GM23248 (cell line): ENCODE measurements around a stretch of chr16.

- RAMPAGE, long total RNA = no peak
These were observed 3.8 kb downstream of the IL32 start for GRCh38 chr16:3069133-3069788.

DNA sequence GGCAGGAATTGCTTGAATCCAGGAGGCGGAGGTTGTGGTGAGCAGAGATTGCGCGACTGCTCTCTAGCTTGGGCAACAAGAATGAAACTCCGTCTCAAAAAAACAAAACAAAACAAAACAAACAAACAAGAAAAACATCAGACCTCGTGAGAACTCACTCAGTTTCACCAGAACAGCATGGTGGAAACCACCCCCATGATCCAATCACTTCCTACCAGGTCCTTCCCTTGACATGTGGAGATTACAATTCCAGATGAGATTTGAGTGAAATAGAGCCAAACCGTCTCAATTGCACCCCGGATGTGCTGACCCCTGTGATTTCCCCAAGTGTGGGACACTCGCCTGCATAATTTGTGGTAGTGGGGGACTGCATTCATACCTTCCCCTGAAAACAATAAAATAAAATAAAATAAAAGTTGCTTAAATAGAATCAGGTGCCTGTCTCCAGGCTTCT, 13.2 kb downstream of the ZSCAN10 start:
- RAMPAGE, long total RNA = no peak

DNA sequence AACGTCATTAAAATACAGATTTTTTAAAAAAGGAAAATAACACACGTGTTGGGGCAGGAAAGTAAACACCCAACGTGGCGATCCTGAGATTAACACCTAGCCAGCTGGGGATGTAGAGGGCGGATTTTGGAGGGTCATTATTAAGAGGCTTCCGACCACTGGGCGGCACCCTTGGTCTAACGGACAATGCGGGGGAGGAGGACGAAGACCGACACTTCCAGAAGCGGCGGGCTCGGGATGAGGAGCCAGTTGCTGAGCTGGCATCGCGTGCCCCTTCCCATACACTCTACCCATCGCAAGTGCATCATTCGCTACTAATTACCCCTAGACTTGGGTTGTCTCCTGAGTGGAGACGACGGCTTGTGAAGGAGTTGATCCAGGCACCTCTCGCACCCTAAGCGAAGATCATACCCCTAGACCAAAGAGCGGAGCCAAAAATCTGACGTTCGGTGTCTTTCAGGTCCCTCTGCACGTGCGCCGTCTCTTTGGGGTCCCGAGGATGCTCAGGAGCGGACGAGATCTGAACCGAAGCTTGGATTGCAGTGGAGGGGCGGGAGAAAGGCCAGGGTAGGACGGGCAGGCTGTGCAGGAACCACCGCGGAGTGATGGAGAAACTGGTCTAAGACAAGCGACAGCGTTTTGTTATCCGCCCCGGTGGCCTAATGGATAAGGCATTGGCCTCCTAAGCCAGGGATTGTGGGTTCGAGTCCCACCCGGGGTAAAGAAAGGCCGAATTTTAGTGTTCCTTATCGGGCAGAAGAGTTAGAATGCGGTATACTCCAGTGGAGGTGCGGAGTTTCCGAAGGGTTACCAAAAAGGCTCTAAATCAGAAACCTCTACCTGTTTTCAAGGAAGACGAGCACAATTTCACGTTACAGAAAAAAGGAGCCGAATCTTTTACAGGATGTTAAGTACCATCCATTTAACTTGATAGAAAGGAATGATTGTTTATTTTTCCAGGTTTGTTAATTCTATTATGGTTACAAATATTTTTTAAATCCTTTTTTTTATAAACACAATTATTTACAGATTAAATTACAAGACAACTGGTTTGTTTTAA, 17.8 kb downstream of the ZNF213 start:
- RAMPAGE, long total RNA = no peak

DNA sequence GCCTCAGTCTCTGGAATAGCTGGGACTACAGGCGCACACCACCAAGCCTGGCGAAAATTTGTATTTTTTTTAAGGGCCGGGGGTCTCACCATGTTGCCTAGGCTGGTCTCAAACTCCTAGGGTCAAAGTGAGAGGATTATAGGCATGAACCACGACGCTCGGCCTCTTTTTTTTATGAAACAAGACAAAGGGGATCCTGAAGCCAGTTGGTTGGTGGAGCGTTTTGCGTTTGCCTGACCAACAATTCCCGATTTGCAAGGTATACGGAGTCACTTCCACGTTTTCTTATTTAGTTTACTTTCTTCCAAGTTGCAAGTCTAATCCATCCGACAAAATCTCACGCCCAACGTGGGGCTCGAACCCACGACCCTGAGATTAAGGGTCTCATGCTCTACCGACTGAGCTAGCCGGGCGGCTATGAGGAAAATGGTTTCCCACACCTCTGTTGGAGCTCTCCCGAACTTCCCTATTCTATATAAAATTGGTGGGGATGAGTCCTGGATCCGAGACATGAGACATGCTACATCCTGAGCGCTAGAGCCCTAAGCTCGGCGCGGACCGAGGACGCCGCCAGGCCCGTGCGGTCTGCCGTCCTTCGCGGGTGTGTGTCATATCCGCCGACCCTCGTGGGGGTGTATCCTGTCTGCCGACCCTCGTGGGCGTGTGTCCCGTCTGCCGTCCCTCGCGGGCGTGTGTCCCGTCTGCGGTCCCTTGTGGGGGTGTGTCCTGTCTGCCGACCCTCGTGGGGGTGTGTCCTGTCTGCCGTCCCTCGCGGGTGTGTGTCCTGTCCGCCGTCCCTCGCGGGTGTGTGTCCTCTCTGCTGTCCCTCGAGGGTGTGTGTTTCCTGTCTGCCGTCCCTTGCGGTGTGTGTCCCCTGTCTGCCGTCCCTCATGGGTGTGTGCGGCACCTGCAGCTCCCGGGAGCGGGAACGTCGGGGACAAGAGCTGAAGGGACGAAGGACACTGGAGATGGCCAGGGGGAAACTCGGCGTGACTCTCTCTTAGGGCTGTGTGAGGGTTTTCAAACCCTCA, 22.6 kb downstream of the ZNF213 start:
- RAMPAGE, long total RNA = no peak

DNA sequence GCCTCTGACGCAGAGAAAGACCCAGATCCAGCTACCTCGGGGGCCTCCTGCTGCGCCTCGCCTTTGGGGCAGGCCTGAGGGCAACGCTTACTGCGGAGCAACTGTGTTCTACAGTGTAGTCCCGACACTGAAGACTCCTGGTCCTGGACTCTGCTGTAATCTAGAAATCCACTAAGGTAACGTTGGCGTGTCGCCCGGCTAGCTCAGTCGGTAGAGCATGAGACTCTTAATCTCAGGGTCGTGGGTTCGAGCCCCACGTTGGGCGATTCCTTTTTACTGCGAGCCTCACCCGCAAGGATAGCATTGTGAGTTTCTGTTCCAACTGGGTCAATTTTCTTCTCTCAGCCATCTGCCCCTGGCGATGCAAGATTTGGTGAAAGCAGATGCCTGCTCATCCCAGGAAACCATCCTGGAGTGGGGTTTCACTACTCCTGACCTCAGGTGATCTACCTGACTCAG, 40.7 kb downstream of the ZNF213 start:
- RAMPAGE, long total RNA = no peak

DNA sequence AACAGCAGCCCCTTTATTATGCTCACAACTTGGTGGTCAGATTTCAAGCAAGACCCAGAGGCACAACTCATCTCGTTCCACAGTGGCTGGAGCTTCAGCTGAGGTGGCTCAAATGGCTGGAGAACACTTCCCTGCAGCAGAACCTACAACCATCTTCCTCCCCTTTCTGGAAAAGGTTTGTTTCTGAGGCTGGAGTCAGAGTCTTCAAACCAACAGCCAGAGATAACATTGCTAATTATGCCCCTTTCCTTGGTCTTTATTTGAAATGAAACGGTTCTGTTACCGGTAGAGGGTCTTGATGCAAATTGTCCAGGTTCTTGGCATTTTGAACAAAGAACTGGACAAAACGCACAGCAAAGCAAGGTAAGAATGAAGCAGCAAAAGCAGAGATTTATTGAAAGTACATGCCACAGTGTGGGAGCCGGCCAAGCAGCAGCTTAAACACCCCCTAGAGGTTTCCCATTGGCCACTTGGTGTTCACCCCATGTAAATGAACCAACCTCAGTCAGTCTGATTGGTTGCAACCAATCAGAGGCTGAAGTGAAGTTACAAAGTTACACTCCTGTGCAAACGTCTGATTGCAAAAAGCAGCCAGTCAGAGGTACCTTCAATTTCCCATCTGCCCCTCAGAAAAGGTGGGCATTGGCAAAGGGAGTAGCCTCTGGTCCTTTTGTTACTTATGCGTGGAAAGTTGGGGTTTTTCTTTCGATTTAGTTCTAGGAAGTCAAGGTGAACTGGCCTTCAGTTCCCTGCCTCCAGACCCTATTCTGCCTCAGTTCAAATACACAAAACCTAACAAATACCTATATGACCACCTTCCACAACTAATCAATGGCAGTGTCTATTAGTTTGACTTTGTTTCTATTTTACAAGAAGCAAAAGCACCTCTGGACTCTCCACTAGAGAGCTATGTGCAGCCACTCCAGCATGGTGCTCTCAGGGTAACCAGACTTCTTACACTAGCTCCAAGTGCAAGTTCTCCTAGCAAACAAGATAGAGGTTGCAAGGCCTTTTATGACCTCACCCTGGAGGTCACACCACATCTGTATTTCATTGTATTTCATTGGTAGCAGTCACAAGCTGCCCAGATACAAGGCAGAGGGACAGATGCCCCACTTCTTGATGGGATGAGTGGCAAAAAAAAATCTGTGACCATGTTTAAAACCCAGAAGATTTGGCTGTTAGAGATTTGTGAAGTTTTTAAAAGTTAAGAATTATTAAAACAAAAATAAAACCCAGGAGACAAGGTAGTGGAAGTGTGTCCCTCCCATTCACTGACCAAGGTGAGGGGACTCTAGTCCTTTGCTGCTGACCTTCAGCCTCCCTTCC, 8.6 kb upstream of the ZNF263 start:
- RAMPAGE, long total RNA = no peak

GRCh38 chr16:3402072-3402322, 982 bp downstream of the ZNF174 start:
- RAMPAGE, long total RNA = no peak

GRCh38 chr16:3459478-3460402, 16.3 kb downstream of the NAA60 start:
- RAMPAGE, long total RNA = no peak

DNA sequence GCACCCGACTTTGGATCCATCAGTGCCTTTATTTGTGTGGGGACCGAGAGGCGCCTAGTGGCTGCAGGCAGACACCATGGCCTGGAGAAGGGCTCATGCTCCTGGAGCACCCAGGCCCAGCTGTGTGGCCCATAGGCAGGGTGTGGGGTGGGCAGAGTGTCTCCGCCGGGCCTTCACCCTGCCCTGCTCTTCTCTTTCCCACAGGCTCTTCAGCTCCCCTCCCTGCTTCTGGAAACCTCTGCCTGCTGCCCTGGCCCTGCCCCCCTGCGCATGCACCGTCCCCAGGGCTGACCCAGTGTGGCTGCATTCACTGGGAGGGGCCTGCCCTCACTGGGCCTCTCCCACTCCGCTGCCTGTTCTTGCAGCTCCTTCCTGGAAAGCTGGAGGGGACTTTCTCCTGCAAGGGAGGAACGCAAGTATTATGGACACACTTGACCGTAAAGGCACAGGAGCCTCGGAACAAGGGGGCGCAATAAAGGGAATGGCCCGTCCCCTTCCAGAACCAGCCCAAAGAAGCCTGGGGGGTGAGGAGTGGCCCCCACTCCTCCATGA, 9.9 kb downstream of the C16orf90 start:
- RAMPAGE, long total RNA = no peak

- RAMPAGE, long total RNA = no peak
These were observed 907 bp upstream of the CLUAP1 start for GRCh38 chr16:3499820-3500373.

GRCh38 chr16:3503475-3504144, 2.8 kb downstream of the CLUAP1 start:
- RAMPAGE, long total RNA = no peak

- RAMPAGE, long total RNA = no peak
These were observed 1.9 kb downstream of the DNASE1 start for GRCh38 chr16:3656492-3656677.

DNA sequence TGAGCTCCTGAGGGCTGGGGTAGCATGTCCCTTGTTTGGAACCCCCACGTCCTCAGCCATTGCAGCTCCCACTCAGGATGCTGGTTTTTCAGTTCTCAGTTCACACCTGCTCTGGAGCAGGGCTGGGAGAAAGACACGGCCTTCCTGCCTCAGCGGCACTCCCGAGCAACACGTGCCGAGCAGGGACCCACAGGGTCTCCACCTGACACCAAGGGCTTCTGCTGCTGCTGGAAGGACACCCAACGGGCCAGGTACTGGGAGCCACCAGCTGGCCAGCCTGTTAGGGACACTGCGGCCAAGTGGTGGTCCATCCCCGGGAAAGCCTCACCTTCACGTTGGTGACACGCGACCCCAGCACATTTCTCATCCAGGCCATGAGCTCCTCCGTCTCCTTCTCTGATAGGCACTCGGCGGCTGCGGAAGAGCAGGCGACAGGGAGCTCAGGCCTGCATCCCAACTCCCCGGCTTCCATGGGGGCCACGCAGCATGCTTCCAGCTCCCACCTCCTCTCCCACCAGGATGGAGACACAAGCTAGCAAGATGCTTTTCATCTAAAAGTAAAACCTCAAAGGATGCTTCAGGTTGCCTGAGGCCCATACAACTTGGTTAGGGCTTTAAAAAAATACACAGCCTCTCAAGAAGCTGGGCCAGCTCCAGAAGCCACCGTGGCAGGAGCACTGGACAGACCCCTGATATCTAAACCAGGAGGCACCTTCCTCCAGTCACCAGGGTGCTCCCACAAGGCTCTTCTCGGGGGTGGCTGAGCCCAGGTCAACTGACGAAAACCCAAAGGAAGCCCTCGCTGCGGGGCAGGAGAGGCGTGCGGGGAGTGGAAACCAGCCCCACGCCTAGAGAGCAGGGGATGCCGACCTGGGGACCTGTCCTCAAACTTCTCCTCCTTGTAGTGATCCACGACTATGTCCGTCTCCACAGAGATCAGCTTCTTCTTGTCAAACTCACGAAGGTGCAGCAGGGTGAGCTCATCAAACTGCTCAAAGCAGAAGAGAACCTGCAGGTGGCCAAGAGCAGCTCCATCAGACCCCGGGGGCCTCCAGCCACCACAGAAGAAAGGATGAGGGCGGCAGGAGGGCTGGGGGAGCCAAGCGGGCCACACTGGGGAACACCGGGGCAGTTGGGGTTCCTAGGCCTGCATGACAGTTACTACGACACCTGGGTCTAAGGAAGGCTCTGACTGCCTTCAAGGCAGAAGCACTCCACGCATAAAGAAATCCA, 8.5 kb downstream of the DNASE1 start:
- RAMPAGE, long total RNA = no peak

DNA sequence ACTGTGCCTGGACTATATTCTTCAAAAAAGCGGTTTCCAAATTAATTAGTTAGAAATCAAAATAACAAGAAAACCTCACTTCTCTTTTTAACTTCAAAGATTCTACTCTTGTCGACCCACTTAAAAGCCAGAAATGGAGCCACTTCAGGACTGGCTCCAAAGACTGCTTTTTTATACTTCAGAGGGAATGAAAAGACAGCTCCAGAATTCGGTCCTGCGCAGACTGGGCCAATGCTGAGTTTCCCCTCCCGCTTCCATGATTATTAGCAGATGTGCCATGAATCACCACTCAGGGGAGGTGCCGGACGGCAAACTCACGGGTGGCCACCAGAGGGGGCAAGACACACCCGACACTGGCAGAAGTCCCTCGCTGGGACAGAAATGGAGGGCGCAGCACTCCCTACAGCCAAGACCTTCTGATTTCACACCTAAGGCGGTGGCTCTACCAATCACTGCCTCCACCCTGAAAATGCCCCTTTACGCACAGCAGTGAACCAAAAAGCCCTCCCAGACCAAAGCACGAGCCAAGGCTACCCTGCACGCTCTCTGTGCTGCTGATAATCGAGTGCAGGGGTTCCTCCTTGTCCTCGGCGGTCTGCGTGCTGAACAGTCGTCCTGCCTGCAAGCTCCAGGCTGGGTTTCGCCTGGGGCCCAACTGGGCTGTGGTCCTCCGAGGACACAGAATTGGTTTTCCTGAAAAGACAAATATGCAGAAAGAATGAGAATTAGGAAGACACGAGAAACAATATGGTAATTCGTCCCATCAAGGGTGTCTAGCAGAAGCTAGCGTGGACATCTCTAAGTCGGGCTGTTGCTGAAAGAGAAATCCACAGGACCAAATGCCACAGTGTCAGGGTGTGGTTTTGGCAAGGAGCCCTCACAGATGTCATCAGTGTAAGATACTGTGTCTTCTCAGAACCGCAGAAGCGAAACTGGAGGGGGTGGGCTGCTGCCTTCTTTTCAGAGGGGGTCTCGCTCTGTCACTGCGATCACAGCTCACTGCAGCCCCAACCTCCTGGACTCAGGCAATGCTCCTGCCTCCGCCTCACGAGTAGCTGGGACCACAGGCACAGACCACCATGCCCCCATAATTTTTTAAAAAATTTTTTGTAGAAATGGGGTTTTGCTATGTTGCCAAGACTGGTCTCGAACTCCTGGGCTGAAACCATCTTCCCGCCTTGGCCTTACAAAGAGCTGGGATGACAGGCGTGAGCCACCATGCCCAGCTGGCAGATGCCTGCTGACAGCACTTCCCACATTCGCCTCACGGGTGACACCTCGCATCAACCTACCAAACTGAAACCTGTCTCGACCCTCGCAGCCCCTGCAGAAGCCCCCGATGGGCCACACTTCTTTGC, 26.6 kb downstream of the TRAP1 start:
- RAMPAGE, long total RNA = no peak

DNA sequence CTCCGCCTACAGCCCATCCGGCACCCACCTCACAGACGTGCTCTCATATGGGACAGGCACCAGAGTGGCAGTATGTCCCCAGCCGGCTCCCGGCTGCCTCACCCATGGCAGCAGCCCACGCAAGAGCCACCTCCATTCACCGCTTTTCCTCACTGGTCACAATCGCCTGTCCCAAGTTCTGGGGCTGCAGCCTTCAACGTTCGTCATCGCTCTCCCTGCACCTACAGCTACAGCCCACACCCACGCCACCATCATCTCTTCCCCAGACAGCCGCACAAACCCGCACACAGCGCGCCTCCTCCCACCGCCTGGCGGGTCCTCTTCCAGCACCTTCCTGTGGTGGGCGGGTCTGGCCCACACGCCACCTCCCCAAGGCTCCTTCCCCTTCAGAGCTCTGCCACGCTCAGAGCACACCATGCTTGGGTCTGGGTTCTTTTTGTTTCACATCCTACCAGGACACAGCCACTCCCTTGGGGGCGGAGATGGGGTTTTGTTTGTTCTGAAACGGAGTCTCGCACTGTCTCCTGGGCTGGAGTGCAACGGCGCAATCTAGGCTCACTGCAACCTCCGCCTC, 17.6 kb upstream of the TRAP1 start:
- RAMPAGE, long total RNA = no peak

GRCh38 chr16:3739482-3739878, 22.2 kb upstream of the TRAP1 start:
- RAMPAGE, long total RNA = no peak

- RAMPAGE, long total RNA = no peak
These were observed 23.1 kb downstream of the CREBBP start for GRCh38 chr16:3857315-3857893.

DNA sequence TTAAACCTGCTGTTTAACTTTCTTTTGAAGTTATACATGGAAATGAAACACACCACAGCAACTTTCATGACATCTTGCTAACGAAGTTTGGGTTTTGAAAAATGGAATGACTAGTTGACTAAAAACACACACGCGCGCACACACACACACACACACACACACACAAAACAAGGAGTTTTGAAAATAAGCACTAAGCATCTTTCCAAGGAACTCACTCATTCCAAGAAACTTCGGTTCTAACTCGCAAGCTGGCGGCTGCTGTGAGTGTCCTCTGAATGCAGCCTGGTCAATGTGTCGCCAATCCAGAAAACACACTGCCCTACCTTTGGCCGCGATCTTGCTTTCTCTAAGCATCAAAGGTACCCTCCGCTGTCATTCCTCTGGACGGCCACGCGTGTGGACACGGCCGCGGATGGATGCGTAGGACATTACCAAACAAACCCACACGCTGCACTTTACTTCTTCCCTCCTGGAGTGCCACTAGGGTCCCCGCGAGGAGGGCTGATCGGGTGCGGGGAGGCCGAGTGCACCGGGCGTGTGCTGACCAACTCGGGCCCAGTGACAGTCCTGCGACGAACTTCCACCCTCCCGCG, 1.3 kb downstream of the CREBBP start:
- RAMPAGE, long total RNA = no peak

- RAMPAGE, long total RNA = no peak
These were observed 65.2 kb upstream of the CREBBP start for GRCh38 chr16:3945771-3946077.

DNA sequence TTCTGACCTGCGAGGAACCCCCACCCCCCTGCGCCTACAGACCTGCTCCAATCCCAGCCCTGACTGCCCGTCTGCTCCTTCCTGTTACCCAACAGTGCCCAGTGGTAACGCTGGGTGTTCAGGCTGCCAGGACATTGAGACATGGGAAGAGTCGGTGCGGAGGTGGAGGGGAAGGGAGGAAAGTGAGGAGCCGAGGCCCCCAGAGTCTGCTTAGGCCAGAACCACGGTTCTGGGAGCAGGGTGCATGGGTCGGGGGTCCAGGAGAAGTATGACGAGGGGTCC, 111.9 kb upstream of the CREBBP start:
- RAMPAGE, long total RNA = no peak